H7 (cell line): ENCODE measurements around a stretch of chr2.

- RAMPAGE, long total RNA, result no peak
These were observed 34.7 kb downstream of the SCTR start for GRCh38 chr2:119489533-119490062.

GRCh38 chr2:119523153-119523772, 1.0 kb downstream of the SCTR start:
- RAMPAGE, long total RNA, result no peak

DNA sequence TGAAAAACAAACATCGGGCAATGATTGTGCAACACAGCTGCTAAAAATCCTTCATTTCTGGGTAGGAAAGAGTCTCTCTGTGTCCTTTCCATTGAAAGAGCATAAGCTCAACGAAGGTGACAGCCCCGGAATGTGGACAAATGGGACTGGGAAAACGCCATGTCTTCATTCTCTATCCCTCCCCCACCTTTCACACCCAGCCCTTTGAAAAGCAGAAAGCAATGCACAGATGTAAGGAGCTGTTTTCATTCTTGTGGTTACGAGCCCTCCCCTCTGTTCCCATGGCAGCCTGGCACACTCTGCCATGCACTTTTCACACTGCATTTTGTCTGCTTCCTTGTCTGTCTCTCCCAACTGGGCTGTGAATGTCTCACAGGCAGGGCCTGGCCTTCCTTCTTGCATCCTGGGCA, 16.1 kb downstream of the TMEM177 start:
- RAMPAGE, long total RNA, result no peak

DNA sequence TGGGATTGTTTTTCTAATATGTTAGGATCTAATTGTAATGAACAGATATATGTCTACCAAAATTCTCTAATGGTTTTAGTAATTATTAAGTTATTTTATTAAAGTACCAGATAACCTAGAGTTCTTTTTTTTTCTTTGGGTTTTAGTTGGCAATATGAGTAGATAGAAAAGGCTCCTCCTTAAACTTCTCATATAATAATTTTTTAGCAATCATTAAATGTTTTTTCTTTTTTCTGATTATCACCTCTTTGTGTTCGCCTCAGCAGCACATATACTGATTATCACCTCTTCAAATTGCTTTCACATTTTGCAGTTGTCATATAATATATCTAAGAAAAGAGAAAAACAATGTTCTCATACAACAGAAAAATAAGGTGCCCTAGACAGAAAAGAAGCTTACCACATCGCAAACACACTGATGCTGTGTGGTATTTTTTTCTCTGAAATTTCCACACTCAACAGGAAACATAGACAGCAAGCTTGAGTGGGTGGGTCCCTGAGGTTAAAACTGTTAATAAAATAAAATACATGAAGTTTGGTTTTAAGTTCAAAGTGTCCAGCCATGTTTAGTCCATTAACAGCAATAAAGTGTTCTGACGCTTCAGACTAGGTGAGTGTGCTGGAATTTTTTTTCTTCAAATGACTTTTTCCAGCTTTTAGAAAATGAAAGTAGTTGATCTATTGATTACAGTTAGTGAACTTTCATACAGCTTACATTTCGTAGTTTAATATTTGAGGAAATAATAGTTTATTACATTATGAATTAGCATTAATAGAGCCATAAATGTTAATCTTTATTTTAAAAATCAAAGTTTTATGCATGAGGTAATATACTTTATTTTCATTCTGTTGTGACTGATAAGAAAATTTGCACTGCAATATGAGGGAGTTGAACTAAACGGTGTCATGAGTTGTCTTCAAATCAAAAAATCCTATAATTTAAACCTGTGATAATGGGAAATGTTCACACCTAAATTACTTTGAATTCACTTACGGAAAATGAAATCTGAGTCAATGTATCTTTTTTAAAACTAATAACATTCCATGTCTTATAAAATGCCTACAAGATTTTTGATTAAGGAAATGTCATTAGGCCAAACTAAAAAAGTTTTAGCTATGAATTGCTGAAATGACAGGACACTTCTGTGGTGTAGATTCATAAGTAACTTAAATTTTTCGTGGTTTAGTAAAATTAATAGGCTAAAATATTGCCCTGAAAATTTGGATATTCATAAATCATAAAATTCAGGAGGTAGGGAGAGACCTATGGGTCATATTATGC, 83.2 kb upstream of the EPB41L5 start:
- RAMPAGE, long total RNA, result no peak

DNA sequence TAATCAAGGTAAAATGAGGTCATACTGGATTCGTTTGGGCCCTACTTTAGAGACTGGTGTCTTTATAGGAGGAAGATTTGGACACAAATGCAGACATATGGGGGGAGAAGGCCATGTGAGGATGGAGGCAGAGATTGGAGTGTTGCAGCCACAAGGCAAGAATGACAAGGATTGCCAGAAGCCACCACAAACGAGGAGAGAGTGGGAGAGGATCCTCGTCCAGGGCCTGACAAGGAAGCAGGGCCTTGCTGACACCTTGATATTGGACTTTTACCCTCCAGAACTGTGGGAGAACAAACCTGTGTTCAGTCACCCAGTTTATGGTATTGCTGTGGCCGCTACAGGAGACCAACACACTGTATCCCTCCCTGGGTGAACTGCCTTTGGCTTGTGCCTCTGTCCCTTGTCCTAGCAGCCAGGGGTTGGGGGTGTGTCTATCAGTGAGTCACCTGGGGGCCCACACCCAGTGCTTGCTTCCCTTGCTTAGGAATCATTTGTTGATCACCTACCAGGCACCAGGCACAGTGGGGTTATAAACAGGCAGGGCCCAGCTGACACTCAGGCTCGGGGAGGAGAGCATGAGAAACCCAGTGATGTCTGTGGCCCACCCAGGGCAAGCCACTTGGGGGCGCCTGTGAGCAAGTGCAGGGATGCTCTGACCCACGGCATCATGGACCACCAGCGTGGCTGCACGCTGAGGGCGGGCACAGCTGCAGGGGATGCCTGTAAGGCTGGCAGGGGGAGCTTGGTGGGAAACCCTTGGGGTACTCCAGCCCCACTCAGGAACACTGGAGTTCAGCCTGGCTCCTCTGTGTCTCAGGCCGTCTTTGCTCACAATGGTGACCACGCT, 17.2 kb downstream of the TMEM185B start:
- RAMPAGE, long total RNA, result no peak

- RAMPAGE, long total RNA, result no peak
These were observed 4.3 kb upstream of the TMEM185B start for GRCh38 chr2:120227249-120228126.

DNA sequence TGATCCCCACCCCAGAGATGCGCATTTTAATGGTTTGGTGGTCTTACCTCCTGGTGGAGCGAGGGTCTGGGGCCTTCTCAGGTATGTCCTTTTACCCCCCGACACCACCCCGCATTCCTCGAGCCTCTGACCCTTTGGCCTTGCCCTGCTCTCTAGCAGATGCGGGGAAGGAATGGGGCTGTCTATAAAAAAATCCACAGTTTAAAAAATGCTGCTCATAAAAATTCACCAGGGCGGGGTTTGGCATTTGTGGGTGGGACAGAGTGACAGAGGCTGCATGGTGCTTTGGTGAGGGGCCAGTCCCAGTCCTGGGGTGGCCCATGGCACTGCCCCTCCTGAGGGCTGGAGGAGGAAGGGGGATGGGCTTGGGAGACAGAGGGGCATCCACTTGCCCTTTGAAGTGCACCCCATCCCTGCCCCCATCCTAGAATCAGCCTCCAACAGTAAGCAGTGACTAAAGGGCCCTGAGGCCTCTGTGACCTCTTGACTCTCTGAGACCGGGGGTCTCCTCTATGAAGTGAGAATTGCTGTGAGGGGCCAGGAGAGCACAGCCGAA, 6.6 kb upstream of the RALB start:
- RAMPAGE, long total RNA, result no peak

- RAMPAGE, long total RNA, result no peak
These were observed 2.4 kb upstream of the INHBB start for GRCh38 chr2:120343385-120344132.

DNA sequence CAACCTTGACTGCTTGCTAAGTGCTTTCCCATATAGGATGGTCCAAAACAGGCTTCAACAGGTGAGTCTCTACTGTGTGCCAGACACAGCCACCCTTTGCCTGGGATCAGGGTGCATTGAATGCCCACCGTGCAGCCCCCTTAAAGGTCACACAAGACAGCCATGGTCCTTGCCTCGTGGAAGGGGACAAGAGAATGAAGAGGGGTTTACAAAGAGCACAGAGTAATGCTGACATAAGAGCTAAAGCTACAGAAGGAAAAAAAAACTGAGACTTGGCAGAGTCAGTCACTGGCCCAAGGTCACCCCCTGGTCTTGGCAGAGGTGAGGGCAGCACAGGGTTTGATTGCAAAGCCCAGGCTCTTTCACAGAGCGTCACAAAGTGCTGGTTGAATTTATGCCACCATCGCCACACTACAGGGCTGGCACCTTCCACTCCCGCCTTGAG, 190.1 kb downstream of the INHBB start:
- RAMPAGE, long total RNA, result no peak

- RAMPAGE, long total RNA, result no peak
These were observed 74.1 kb upstream of the GLI2 start for GRCh38 chr2:120661488-120662054.

DNA sequence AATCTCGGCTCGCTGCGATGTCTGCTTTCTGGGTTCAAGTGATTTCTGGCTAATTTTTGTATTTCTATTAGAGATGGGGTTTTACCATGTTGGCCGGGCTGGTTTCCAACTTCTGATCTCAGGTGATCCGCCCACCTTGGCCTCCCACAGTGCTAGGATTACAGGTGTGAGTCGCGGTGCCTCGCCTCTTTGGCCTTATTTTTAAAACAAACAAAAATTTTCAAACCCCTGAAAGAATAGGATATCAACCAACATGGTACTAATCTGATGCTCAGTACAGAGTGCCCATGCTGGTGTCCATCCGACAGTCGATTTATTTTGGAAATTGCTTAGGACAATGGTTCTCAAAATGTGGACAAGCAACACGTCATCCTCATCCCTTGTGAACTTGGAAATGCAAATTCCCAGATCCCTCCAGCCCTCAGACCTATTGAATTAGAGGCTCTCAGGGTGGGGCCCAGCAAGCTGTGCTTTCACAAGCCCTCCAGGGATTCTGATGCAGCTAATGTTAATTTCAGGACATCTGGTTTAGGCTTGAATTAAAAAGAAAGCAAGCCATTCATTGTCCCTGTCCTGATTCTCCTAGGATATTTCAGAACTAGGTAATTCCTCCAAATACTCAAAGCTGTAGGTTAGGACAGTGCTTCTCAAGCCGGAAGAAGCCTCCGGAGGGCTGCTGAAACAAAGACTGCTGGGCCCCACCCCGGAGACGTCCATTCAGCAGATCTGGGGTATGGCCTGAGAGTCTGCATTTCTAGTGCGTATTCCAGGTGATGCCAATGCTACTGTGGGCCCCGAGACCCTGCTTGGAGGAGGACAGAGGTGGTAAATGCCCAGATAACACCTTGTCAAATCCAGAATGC, 26.2 kb upstream of the GLI2 start:
- RAMPAGE, long total RNA, result no peak

GRCh38 chr2:120933964-120934561, 198.4 kb downstream of the GLI2 start:
- RAMPAGE, long total RNA, result no peak

GRCh38 chr2:121273166-121273672, 11.8 kb downstream of the TFCP2L1 start:
- RAMPAGE, long total RNA, result no peak

DNA sequence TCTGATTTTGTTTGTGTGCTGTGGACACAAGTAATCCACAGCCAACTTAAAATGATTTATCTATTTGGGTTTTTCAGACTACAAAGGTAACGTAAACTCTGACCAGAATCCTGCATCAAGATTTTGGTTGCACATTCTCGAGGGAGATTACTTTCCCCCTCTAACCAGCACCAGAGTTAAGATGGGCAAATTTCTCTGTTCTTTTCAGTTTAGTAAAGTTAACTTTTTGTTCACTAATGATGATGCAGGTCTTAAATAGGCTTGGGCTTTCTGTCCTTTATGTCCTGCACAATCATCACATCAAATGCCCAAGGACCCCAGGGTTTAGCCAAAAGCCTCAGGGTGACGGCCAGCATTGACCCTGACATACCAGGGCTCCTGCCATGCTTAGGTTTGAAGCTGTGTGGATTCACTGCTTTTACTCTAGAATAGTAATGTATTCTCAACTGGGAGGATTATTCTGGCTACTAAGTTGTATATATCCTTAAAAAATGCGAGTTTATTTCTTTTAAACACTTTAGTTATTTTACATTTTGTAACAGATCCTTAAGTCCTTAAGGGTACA, 152.6 kb upstream of the TFCP2L1 start:
- RAMPAGE, long total RNA, result no peak

- RAMPAGE, long total RNA, result no peak
These were observed 162.2 kb upstream of the TFCP2L1 start for GRCh38 chr2:121446975-121447760.

DNA sequence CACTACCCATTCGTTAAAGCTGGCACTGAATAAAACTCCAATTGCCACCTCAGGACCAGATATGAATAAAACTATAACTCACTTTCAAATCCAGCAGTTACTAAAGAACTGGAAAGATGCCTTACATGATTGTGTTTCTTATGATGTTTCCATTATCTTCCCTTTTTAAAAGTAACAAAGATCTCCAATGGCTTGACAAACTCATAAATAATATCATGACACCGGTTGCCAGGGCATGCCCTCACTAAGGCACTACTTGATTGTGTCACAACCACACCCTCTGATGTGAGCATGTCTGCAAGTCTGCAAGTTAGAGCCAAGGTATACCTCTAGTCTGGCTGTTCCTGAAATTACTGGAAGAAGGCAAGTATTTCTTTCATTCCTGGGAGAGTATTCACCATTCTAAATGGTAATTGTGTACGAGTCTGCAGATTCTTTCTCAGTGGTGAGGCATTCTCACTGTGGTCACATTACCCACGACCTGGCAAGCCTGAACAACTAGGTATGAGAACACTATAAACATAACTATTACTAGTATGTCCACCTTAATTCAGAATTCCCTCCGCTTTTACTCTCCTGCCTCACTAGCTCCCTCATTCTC, 144.3 kb downstream of the CLASP1 start:
- RAMPAGE, long total RNA, result no peak

GRCh38 chr2:121700405-121700814, 36.3 kb downstream of the NIFK start:
- RAMPAGE, long total RNA, result no peak

GRCh38 chr2:121768193-121768680, 12.8 kb downstream of the TSN start:
- RAMPAGE, long total RNA, result no peak

DNA sequence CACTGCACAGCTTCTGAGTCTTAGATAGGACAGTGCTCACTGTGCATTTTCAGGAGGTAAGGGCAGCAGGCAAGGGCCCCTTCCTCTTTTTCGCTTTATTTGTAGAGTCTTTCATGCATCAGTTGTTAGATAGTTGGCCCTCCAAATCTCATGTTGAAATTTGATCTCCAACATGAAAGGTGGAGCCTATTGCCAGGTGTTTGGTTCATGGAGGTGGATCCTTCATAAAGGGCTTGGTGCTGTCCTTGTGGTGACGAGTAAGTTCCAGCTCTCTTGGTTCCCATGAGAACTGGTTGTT, 48.1 kb downstream of the TSN start:
- RAMPAGE, long total RNA, result no peak

DNA sequence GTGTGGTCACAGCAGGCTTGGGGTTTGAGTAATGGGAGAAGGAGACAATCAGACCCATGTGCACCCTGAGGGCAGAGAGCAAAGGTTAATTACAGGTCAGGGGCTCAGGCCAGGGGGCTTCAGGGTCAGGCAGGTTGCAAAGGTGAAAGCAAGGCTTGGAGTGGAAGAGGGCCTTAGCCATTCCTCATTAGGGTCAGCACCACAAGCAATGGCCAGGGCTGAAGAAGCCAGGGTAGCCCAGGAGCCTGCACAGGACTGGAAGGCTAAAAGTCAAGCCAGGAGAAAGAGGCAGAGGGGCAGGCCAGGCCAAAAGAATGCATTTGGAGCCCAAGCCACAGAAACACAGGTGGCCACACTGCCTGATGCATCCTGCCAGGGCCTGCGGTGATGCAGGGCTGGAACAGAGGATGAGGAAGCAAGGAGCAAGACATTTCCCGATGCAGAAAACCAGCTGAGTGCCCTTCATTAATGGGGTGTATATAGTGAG, 209.7 kb upstream of the GYPC start:
- RAMPAGE, long total RNA, result no peak